ENCODE data around the genes NAPB and CST8.

DNA sequence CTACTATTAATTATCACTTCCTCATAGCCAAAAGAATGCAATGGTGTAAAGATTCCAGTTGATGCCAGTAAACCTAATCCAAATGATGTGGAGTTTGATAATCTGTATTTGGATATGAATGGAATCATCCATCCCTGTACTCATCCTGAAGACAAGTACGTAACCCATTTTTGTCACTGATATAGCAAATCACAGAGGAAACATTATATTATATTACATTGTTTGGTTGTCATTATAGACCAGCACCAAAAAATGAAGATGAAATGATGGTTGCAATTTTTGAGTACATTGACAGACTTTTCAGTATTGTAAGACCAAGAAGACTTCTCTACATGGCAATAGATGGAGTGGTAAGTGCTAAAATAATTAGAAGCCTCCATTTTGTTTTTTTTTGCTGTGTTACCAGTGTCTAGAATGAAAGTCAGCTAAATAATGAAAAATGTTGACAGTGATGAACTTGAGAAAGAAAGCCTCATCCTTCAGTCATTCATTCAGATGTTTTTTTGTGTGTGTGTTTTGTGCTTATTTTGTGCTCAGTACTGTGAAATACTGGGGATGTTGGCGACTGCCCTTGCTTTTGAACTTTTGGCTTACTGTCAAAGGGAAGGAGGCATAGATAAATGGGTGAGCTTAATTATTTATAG lies 23.2 kb downstream of the XRN2 start:
- PRO-cap: no peak

DNA sequence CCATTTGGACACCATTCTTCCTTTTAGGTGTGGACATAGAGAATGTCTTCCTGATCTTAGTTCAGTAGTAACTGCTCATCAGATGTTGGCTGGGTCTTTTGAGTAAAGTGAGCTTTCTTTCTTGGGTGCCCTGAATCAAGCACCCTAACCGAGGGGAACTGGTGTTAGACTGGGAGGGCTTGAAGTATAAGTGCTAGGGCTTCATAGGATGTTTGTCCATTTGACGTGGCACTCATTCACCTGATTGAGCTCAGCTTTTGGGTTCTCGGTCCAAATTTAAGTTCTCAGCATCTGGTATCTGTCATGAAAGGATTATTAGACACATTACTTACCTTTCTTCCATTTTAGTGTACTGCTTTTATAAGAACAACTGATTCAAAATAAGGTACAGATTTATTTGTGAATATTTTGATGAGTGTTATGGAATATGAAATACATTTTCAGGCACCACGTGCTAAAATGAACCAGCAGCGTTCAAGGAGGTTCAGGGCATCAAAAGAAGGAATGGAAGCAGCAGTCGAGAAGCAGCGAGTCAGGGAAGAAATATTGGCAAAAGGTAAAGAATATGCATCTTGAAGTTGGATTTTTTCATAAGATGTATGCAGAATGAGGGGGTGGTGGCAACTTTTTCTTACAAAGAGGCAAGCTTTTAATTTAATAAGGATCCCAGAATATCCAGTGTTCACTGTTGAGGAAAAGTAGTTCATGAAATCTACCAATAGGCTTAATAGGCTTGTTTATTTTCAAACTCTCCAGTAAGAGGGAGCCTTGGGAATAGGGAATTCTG lies 25.2 kb downstream of the XRN2 start:
- PRO-cap: no peak

- PRO-cap: bidirectional peak, plus-strand start at chr20:21514999, minus-strand start at chr20:21514917; bidirectional peak, plus-strand start at chr20:21515311, minus-strand start at chr20:21515187
Observed at GRCh38 chr20:21514621-21515437, 965 bp upstream of the NKX2-2 start.

DNA sequence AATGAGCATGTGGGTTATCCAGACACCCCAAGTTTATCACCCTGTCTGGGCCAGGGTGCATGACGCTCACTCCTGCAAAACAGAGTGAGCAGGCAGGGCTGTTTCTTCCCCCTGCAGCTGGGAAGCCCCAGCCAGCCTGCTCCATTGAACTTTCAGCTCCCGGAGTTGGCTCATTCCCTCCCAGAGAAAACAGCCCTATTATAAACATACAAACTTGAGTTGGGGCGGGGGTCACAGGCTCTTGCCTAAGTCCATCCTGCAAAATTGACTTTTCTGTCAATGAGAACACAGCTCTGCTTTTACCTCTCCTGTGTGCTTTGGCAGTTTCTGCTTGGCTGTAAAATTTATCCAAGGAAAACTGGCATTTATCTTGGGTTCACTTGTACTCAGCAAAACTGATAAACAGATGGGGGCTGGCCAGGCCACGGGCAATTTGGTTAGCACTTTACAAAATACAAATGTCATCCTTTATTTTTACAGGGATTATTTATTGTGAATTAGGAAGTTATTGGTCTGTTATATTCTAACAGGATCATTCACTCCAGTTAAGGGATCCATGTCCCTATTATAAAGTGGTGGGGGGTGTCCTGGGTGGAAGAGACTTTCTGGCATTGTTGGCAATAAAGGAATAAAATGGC lies 154.9 kb downstream of the FOXA2 start:
- PRO-cap: no peak

DNA sequence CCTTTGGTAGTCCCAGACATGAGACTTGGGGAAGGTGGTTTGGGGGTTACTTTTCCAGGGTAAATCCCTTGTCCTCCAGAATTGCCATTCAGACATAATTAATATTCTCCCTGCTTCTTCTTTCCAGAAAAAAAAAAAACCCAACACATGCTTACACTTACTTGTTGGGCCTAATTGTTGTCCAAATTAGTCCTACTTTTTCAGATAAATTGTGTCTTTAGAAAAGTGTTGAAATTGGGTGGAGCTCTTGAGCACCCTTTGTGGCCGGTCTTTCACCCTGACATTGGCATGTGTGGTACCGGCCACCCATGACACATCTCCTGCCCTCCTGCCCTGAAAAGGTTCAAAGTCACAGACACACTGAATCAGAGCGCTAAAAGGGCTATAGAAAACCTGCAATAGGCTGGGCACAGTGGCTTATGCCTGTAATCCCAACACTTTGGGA lies 57.3 kb downstream of the FOXA2 start:
- PRO-cap: no peak

- PRO-cap: unidirectional peak, minus-strand start at chr20:22578519; bidirectional peak, plus-strand start at chr20:22578979, minus-strand start at chr20:22578580
Observed at GRCh38 chr20:22578194-22578714, 6.1 kb downstream of the FOXA2 start.

DNA sequence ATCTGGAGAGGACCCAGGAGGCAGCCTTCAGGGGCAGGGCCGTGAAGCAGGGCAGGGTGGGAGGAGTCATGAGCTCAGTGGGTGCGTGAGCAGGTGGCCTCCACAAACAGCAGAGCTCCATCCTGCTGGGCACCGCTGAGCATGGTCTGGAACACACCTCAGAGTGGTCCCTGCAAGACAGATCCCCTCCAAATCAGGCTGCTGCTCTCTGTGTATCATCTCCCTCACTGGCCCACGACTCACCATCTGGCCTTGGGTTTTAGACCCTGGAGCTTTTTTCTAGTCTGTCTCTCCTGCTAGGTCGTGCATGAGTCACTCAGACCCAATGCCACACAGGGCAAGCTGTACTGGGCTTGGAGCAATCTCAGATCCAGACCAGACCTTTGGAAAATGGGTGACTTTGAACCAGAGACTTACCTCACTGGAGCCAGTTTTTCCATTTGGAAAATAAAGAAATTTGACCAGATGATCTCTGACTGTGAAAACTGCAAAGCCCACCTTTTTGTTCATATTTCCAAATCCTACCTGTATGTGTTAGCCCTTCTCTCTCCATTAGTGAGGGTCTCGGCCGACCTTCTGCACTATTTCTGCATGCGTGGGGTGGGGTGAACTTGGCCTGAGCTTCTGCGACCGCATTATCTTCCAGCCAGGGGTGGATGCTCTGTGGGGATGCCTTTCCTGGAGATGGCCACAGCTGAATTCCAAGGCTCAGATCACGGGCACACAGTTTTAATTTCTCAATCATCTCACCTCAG lies 30.8 kb upstream of the CD93 start:
- PRO-cap: no peak

DNA sequence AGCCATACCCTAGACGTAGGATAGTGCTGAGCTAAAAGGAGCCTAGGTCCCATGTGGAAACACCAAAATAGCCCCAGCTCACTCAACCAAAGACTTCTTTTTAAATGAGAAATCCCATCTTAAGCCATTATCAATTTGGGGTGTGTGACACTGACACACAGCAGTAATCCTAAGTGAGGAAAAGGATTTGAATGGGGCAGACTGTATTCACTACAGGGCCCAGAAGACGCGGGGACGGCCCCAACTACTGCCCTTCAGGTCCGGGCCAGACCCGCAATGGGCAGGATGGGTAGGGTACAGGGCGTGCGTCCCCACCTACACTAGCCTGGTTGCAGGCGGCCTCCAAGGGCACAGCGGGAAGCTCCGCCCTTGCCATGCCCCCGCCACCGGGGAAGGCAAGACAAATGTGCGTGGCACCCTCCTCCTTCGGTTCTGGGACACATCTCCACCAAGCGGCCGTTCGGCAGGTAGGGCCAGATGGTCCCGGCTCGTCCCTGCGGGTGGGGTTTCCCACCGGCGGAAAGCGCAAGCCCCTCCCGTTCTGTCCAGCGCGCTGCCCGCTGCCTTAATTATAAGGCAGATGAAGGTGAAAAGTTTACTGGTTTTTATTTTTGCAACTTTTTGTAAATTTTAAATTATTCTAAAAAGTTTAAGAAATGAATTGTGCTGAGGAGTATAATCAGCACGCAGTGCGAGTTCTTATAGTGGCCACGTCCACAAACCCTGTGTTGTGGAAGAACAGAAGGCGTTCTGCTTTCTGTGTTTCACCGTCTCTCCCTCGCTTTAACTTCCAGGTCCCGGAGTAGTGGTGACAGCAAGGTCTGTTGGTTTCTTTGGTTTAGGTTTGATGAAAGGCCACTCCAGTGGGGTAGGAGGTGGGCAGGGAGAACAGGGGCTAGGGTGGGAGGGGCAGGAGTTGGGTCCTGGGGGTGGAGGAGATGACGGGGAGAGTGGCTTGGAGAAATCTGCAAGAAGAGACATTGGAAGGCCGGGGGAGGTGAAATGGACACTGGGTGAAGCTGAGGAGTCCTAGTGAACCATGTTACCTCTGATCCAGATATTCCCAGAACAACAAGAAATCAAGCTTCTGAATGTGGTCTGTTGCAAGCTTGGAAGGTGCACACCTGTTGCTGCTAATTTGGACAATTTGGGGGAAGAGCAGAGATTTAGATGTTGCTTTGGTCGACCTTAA lies 5.6 kb upstream of the GZF1 start:
- PRO-cap: bidirectional peak, plus-strand start at position 429 of the sequence, minus-strand start at position 434 of the sequence

DNA sequence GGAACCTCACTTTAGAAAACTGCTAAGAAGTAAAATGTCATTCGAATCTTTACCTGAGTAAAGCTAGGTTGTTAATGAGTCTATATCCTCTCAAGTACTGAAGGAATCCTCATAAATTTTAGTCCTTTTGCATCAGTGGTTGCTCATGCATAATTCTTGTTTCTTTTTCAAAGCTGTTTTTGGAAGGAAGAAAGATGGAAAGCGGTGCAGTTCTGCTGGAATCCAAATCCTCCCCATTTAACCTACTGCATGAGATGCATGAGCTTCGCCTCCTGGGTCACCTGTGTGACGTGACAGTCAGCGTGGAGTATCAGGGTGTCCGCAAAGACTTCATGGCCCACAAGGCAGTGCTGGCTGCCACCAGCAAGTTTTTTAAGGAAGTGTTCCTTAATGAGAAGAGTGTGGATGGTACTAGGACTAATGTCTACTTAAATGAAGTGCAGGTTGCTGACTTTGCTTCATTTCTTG lies 2.2 kb downstream of the GZF1 start:
- PRO-cap: no peak

DNA sequence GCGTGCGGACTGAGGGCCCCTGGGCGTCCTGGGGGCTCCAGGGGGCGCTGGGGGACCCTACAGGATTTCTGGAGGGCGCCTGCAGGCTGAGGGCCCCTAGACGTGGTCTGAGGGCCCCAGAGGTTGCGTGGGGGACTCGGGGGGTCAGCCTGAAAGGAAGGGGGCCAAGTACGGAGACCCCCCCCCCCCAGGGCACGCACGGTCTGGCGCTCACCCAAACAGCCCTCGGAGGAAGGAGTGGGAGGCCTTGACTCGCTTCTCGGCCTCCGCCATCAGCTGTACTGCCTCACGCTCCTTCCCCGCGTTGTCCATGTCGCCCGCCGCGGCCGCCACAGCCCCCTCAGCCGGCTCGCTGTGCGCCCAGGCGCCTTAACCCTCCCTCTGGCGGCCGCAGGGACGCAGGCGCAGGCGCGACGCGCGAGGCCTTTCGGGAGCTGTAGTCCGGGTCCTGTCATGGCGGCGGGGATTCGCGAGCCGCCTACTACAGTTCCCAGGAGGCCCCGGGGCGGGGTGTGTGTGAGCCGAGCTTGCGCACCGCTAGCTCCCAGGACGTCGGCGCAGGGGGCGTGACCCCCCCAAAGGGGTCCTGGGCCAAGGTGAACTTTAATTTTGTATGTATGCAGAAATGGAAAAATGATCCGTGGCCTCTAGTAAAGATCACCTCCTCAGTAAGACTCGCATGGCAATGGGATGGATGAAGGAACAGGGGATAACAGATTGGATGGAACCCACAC lies at the start of gene NAPB:
NAPB (minus strand) TSS at position 398 of the 734 bp plus-strand sequence.
- PRO-cap: bidirectional peak, plus-strand start at position 493 of the sequence, minus-strand start at position 383 of the sequence

DNA sequence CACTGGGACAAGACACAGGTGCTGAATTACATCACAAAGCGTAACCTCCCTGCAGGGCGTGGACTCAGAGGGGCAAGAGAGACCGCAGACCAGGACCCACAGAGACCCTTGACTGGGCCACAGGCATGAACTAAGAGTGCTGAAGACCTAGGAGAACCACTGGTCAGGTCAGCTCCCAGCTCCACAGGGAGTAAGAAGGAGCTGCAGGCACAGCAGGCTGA lies at the start of gene CST8:
CST8 (plus strand) TSS at position 101 of the 221 bp plus-strand sequence.
- PRO-cap: no peak

DNA sequence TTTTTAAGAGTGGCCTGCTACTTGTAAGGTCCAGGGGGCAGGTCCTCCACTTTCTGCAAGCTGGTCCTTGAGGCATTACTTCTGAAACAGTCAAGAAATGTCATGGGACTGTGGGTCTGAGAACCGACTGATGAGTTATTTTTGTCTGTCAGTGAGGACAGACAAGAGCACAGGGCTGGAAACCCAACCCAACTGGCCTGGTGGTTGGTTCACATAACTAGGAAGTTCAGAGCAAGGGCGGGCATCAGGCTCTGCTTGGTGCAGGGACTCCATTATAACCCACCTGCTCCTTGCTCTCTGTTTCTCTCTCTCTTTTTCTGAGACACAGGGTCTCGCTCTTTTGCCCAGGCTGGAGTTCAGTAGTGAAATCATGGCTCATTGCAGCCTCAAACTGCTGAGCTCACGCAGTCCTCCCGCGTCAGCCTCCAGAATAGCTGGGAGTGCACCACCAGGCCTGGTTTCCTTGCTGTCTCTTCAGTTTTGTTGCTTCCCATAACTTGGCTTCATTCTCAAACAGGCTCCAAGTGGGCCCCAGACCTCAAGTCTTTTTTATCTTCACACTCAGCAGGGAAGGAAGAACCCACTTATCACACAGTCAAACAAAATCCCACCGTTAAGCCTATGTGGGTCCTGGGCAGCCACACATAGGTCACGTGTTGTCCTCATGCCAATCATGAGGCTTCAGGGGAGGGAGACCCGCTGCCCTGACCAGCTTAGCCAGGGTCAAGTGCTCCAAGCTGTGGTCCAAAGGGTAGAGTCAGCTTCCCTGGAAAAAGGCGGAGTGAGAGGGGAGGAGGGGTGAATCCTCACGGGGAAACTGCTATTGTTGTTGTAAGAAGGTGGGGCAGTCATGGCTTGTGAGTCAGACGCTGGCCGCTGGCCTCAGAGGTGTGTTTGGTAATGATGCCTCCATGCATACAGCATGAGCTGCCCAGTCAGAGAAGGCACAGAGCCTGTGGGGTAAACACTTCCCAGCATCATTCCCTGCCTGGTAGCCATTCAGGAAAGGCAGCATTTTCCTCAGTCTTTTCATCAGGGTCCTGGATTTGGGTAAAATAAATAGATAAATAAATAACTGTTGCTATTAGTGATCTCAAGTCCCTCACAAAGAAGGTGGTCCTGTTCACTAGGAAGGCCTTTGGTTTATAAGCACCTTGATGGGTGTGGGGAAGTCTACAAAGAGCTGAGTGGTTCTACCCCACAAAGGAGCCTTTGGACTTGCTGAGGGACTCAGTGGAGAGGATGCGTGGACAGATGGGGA lies 8.9 kb downstream of the CST3 start:
- PRO-cap: no peak

DNA sequence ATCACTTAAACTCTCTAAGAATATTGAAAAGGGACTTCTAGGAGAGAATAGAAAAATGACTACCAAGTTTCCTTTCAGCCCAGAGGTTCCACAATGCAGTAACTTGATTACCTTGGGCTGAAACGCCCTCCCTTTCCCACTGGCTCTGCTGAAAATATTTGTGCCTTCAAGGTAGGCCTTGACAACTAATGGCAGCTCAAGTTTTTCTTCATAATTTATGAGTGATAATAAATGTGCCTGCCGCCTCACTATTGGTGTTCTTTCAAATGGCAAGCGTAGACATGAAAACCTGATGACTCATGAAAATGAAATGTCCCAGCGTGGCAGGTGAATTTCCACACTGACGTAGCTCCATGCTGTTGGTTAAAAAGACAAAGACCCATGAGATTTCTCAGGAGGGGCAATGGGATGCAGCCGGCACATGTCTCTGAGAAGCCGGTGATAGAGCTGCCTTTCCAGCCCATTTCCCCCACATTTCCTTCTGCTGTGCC lies 107.2 kb upstream of the GGTLC1 start:
- PRO-cap: unidirectional peak, plus-strand start at position 394 of the sequence

DNA sequence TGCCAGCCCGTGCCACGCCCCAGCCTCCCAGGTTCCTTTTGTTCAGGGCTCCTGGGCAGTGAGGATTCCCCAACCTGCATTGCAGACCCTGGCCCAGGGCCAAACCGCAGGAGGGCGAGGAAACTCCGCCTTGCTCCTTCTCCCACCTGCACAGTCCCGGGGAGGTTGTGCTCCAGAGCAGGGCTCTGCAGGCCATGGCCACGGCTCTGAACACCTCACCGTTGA lies 202.7 kb upstream of the CST7 start:
- PRO-cap: no peak

DNA sequence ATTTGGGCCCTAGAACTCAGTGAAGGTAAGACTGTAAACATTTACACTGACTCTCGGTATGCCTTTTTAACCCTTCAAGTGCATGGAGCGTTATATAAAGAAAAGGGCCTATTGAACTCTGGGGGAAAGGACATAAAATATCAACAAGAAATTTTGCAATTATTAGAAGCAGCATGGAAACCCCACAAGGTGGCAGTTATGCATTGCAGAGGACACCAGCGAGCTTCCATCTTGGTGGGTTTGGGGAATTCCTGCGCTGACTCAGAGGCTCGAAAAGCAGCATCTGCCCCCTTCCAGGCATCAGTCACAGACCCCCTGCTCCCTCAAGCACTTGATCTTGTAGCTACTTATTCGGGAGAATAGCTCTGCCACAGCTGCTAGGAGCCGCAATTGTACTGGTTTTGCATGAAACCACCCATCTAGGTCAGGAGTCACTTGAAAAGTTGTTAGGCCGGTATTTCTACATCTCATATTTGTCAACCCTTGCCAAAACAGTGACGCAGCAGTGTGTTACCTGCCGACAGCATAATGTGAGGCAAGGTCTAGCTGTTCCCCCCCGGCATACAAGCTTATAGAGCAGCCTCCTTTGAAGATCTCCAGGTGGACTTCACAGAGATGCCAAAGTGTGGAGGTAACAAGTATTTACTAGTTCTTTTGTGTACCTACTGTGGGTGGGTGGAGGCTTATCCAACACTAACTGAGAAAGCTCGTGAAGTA lies 18.8 kb upstream of the CST7 start:
- PRO-cap: no peak

DNA sequence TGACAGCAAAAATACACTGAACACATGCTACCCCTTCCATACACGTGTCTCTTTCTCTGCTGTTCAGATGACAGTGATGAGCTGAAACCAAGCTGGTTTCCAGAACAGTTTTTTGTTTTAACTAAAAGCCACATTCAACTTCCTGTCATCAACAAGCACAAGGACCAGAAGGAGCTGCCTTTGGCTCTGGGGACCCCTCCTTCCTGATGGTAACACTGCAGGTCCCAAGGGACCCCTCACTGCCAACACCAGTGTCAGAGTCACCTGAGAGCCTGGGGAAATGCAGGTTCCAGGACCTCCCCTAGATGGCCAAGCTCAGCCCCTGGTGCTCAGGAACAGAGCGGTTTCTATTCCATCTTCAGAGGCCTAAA lies 6.0 kb downstream of the CST7 start:
- PRO-cap: no peak

GRCh38 chr20:24959522-24959940 lies 10.5 kb downstream of the CST7 start:
- PRO-cap: no peak

GRCh38 chr20:24962986-24963780 lies 14.1 kb downstream of the CST7 start:
- PRO-cap: no peak

DNA sequence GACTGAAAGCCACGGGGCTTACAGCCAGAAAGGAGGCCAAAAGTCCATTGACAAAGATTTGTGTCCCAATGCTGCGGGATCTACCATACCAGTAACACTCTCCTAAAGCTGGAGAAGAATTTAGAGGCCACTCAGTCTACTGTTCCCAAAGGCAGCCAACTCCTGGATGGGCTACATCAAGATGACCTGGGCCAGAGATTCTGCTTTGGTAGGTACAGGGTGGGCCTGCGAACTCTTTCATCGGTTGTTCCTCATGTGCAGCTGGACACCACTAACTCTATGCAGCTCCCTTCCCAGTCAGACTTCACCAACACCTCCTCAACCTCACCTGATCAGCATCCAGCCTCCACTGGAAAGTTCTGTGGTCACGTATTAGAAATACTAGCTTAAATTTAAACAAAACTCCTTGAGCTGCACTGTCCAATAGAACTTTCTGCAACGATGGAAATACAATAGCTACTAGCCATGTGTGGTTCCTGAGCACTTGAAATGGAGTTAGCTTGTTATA lies 4.1 kb downstream of the APMAP start:
- PRO-cap: no peak

- PRO-cap: no peak
Observed at GRCh38 chr20:24988945-24989582, 3.5 kb downstream of the APMAP start.